Frontal cortex (tissue), 2 donors: ENCODE measurements around a stretch of chr10.

- RAMPAGE, long total RNA, result no peak
Observed at GRCh38 chr10:10845045-10845605, 172.5 kb upstream of the CELF2 start.

- RAMPAGE, long total RNA, result no peak
Observed at GRCh38 chr10:10871867-10872784, 145.5 kb upstream of the CELF2 start.

- RAMPAGE, long total RNA, result no peak
Observed at GRCh38 chr10:11020078-11020277, 2.3 kb downstream of the CELF2 start.

DNA sequence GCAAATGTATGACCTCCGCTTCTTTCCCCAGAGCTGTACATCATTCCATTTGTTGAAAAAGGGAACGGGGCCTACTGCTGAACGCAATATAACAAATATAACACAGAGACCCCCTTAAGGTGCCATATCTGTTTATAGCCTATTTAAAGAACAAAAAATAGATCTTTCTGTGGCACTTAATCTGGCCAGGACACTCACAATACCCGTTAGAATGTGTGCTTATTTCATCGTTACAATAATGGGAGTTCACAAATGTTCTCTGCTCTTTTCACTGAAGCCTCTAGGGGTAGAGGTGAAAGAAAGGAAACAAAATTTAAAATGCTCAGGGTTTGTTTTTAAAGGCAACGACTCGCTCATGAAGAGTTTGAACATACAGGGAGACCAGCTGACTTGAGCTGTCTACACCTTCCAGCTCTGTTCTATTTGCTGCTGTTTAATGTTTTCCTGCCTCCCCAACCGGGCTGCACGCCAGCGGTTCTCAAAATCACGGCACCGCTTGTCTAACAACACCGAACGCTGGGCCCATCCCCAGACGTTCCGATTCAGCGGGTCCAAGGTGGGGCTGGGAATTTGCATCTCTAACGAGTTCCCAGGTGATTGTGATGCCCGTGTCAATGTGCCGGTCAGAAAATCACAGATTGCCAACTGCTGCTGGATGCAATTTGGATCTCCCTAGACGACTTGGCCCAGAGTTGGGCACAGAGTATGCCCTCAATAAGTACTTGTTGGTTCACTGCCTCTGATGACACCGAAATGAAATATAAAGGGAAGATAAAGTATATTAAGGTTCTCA lies 28.2 kb downstream of the CELF2 start:
- RAMPAGE, long total RNA, result no peak

GRCh38 chr10:11070235-11070910 lies 52.7 kb downstream of the CELF2 start:
- RAMPAGE, long total RNA, result no peak

- RAMPAGE, long total RNA, result no peak
Observed at GRCh38 chr10:11141743-11142333, 124.2 kb downstream of the CELF2 start.

GRCh38 chr10:11182373-11182883 lies 164.8 kb downstream of the CELF2 start:
- RAMPAGE, long total RNA, result no peak

GRCh38 chr10:11183948-11184449 lies 166.3 kb downstream of the CELF2 start:
- RAMPAGE, long total RNA, result no peak

DNA sequence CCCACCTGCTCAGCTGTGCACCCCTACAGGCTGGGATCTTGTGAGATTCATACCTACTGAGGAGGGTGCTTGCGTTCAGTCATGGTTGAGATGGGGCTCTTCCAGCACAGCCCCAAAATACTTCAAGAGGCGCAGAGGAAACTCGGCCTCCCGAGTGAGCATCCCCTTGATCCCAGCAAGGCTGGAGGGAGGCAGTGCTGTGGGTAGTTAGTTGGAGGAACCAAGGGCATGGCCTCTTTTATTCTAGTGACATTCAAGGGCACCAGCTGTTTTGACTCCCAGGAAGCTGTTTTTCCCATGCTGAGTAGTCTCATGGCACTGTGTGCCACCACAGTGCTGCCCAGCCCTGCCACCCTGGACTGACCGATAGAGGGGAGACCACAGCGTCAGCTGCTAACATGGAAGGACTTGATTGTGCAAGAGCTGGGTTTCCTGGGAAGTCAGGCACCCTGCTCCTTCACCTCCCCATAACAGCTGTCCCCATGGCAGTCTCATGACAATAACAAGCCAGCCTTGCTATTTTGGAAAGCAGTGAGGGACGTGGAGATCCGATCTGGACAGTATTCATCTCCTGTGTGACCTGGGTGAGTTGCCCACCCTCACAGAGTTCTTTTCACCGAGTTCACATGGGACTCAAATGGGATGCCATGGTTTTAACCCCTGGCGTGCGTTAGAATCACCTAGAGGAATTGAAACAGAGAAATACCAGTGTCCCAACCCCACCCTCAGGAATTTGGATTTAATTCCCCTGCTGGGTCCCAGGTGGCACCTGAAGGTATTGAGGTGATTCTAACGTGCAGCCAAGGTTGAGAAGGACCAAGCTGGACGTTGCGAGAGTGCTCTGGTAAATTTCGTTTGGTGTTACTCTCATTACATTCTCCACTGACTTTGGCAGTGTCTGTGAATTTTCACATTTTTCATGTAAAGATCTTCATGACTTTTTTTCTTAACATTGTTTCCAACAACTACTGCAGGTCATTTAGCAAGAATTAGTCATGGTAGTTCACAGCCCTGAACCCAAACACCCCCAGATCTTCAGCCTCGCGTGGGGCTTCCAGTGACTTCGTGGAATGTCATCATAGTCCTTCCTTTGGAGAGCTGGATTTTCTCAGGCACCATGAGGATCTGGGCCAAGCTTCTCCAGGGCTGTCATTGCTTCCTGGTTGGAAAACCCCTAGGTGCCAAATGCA lies 174.8 kb downstream of the CELF2 start:
- RAMPAGE, long total RNA, result no peak

DNA sequence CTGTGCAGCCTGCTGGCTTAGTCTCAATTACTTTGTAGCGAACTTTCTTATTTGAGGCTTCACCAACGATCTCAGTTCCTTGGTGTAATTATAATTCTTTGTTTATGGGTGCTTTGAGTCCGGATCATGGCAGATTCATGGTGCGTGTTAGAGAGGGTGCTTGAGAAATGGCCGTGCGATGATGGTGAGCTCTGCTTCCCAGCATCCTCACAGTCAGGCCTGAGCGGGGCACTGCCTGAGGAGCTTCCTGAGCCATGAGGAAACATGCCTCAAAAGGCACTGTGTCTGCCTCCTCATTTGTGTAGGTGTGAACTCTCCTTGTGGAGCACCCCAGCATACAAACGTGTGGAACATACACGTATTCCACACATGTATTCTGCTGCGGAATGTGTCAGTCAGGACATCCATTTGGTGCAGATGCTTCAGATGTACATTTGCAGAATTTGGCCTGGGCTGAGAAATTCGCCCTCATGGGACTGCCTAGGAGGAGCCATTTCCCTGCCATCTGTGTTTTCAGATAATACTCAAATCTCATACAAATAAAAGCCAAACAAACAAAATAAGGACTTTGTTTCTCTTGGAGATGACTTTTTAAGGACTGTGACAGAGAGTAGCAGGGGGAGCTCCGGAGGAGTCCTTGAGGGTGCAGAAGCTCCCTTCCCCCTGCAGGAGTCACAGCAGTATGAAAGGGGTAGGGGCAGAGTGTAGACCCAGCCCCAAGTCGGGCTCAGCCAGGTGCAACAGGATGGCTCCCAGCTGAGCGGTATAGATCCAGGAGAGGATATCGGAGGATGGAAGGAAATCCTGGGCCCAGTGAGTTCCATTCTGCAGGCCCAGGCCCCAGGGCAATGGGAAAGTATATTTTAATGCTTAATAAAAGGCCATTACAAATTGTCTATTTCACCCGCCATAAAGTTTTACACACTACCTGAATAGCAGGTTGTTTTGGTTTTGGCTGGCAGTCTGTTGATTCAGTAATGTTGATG lies 205.6 kb downstream of the CELF2 start:
- RAMPAGE, long total RNA, result no peak

DNA sequence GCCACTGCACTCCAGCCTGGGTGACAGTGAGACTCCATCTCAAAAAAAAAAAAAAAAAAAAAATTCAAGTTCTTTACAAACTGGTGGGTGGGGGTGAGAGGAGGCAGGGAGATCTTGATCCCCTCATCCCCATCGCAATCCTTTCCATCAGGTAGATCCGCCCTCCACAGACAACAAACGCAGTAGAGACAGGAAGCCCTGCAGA lies 216.9 kb downstream of the CELF2 start:
- RAMPAGE, long total RNA, result no peak

DNA sequence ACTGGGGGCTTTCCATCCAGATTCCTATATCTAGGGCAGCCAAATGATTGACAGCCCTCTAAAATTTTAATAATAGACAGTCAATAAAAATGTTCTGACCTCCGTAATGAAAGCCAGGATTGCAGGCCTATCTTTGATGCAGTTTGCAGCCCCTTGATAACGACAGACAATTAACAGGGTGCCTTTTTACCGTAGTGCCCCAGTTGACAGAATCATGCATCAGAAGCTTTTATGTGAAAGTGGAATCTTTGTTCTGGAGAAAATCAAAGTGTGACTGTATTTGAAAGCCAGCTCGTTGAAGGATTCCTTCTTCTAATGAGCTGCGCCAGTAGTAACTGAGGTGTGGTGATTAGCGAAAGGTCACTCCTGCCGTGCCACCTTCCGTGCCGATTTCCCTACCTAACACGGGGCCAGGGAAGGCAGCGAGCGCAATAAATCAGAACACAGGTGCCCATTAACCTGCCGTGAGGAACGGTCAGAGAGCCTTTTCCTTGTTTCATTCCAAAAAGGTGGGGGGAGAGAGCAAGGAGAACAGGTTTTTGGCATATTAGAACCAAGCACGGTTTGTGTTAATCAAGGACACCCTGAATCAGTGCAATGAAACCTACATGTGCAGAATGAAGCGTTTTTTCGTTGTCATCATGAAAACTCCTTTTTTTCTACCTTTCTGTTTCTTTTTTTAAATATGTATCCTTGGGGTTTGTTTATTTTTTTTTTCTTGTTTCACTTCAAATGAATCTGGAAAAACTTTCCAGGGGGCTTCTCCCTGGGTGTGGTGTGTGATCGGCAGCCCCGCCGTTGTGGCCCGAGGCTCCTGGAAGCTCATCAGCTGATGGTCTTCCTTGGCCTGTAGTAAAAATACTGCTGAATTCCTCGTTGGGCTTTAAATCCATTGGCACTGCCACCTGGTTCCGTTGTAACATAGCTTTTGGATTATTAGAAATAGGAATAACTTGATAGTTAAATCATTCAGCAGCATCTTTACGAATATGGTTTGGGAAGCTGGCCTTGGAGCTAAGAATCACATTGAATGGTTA lies 258.1 kb downstream of the CELF2 start:
- RAMPAGE, long total RNA, result no peak

- RAMPAGE, long total RNA, result no peak
Observed at GRCh38 chr10:11320062-11320639, 291.3 kb downstream of the USP6NL start.

DNA sequence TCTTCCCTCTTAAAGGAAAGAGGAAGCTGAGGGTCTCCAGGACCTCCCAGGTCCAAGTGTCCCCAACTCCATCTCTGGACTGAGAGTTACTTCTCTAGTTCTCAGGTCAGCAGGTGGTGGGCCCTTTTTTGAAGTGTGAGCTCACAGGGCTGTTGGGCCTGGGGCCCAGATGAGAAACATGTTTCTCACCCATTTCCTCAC lies 38.0 kb upstream of the USP6NL start:
- RAMPAGE, long total RNA, result no peak

GRCh38 chr10:11684630-11685712 lies 57.2 kb upstream of the ECHDC3 start:
- RAMPAGE, long total RNA, result no peak

- RAMPAGE, long total RNA, result no peak
Observed at GRCh38 chr10:11798719-11799310, 24.3 kb upstream of the PROSER2 start.

DNA sequence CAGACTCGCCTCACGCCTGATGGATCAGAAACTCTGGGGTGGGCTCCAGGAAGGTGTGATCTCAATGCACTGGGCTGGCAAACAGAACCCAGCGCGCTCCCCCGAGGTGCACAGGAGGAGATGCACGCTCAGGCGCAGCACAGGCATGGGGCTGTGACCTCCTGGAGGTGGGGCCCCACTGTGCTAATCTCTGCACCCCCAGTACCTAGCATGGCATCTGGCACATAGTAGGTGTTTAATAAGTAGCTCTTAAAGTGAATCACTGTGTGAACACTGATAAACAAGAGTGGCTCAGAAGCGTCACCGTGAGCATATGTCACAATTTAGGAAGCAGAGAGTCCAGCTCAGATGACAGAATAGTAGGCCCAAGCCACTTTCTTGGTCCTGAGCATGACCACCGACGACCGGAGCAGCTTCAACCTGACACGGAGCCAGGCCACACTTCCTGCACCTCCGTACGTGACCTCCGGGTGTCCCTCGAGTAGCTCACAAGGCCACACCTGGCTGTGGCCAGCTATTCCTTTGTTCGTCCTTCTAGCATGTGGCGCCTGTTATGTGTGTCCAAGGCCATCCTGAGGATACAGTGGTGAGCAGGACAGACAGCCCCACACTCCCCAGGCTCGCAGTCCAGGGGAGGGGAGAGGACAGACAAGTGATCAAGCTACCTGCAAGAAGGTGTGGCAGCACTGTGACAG lies 58.1 kb downstream of the PROSER2 start:
- RAMPAGE, long total RNA, result no peak

- RAMPAGE, long total RNA, result no peak
Observed at GRCh38 chr10:11894985-11895560, 71.9 kb downstream of the PROSER2 start.

DNA sequence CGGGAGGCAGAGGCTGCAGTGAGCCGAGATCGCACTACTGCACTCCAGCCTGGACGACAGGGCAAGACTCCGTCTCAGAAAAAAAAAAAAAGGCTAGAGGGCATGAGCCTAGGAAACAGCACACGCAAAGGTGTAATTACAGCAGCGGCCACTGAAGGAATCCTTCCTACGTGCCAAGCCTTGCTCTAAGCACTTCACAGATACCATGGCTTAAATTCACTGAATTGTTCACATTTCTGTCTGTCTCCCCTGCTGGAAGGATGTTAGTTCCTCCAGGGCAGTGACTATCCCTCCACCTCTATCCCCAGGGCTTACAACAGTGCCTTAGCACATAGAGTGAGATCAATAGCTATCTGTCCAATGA lies 92.9 kb downstream of the PROSER2 start:
- RAMPAGE, long total RNA, result no peak

- RAMPAGE, long total RNA, result no peak
Observed at GRCh38 chr10:12045582-12045976, 3.0 kb upstream of the UPF2 start.